ENCODE measurements around a stretch of chr7.

DNA sequence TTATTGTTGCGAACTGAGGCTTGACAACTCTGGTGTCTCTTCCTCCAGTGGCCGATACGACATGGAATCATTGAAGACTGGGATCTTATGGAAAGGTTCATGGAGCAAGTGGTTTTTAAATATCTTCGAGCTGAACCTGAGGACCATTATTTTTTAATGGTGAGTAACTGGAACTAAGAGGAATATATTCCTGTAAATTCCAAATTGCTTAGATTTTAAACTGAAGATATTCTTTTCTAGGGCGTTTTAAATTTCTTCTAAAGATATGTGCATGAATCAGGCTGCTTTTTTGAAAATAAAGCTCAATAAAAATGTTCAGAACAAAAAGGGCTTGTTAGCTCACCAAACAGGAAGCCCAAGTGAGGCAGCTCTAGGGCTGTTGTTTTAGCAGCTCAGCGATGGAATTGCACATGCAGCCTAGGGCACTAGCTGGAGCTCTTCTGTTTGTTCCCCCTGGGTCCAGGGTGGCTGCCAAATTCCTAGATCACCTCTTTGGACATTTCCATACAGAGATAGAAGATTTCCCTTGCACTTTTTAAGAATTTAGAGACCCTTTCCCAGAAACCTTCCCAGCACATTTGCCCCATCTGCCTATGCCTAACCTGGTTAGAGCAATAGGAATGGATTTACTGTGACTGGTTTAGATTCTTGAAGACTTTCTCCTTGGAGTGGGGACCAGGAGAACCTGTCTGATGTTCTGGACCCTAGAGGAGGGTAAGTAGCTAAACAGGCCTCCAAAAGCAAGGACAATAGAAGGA lies 42.2 kb downstream of the ACTR3B start:
- PRO-cap: no peak

DNA sequence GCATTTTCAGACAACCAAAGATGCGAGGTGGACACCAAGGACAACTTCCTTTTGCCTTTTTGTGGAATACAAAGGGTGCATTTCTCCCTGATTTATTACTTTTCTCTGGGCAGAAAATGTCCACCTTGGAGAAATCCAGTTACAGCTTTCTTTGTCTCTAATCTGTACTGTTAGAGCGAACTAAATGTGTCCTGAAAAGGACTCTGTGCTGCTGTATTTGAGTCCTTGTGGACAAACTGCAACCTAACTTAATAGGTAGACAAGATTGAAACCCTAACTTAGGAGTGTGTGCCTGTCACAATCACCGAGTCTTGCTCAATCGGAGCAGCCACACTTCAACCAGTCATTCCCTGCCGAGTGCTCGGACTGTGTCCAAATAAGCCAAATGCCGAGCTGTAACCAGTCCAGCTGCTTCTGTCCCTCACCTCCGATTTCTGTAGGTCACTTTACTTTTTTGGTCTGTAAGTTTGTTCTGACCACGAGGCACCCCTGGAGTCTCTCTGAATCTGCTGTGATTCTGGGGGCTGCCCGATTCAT lies 139.8 kb downstream of the ACTR3B start:
- PRO-cap: no peak

DNA sequence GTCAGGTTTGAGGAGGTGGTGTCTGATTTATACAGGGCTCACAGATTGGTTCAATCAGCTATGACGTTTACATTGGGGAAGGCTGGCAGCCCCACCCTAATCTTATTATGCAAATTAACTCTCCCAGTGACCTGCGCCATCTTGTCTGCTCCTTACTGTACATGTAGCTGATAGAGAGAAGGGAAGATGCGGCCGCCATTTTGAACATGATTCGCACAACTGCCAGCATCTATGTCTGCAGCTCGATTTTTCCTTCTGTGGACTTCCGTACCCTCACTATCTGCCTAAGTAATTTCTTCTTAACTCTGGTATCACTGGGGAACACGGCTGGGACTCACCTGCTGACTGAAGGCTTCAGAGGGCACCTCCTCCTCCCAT lies 618.9 kb upstream of the DPP6 start:
- PRO-cap: no peak

- PRO-cap: no peak
Observed at GRCh38 chr7:153886745-153887581, 165.2 kb upstream of the DPP6 start.

DNA sequence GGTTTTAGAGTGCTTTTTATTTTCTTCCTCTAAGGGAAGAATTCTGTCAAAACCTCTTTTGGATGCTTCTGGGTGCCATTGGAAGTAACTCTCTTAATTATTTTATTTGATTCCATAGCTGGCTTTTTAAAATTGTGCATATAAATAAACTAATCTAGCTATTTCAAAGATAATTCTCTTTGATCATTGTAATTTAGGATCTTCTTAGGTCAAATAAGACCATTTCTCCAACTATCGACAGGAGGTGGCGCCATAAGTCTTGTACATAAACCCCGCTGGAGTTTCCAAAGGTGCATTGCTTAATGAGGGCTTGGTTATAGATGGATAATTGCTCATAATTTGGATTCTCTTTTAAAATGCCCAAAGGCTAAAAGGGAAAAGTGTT lies 75.5 kb downstream of the PAXIP1 start:
- PRO-cap: no peak

DNA sequence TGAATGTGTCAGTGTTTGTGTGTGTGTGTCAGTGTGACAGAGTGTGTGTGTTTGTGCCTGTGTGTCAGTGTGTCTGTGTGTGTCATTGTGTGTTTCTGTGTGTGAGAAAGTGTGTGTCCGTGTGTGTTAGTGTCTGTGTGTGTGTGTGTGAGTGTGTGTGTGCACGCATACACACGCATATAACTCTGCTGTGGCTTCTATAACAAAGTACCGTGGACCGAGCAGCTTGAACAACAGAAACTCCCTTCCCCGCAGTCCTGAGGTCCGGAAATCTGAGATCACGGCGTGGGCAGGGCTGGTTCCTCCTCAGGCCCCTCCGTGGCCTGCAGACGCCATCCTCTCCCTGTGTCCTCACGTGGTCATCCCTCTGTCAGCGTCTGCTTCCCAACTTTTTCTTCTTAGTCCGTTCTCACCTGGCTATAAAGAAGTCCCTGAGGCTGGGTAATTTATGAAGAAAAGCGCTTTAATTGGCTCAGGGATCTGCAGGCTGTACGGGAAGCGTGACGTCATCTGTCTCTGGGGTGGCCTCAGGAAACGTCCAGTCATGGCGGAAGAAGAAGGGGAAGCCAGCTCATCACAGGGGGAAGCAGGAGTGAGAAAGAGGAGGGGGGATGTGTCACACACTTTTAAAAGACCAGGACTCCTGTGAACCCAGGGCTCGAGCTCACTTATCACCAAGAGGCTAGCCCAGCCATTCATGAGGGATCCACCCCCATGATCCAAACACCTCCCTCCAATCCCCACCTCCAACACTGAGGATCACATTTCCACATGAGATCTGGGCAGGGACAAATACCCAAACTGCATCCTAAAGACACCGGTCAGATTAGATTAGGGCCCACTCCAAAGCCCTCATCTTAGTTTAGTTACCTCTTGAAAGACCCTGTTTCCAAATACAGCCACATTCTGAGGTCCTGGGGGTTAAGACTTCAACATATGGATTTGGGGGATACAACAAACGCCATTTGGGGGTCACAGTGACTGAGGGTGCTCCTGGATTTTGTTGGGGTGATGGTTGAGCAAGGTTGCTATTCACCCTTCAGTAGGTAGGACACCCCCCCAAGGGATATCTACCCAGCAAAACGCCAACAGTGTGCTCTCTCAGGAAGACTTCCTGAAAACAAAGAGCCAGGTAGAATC lies 91.2 kb upstream of the INSIG1 start:
- PRO-cap: no peak

- PRO-cap: bidirectional peak, plus-strand start at chr7:155230523, minus-strand start at chr7:155230247
Observed at GRCh38 chr7:155230102-155230750, 67.5 kb upstream of the INSIG1 start.

- PRO-cap: no peak
Observed at GRCh38 chr7:155253903-155254404, 43.7 kb upstream of the INSIG1 start.

DNA sequence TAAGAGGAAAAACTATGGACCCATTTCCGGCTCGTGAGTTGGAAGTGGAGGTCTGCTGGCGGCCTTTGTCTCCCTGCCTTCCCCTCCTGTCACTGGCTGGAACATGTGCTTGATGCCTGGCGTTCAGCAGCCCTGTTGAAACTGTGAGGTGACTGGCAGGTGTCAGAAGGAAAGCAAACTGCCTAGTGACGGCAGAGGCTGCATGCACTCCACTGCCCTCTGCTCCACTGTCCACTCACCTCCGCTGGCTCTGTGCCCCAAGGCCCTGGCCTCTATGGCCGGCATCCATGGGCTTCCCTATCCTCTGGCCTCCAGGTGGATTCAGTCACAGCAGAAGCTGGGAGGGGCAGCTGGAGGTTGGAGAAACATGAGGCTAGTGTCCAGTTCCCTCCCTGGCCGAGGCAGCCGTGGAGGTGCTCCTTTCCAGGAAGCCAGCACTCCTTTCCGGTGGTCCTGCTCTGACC lies 31.3 kb upstream of the INSIG1 start:
- PRO-cap: no peak

GRCh38 chr7:155282772-155283148 lies 14.9 kb upstream of the INSIG1 start:
- PRO-cap: no peak

DNA sequence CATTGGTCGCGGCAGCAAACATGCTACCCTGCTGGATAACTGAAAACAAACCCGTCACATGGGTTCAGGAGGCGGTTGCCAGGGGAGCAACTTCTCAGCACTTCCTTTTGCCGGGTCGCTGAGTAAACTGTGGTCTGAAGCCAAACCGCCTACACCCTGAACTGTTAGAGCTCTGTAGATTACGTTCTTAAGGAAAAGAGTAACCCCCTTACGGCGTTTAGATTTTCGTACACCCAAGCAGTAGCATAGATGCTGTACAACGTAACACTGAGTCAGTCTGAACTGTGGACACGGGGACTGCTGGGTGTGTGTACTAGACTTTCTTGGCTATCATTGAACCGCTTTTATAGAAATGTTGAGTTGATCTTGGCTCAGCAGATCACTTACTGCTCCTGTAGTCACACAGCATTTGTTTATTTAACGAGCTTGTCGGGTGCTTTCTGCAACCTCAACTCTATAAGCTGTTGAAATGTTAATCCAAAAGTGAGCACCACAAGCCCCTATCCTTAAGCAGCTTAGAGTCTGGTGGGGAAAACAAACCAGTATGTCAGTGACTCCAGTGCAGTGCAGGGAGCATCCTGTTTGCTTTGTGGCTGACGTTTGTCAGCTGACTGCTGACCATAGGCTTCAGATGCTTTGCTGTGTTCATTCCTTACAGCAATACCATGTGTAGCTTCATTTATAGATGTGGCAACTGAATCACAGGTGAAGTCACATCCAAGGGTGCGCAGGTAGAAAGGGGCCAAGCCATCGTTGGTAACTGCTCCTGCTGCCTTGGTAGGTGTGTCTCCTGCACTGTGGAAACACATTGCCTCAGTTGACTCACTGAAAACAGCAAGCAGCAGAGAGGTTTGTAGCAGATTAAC lies 1.6 kb downstream of the INSIG1 start:
- PRO-cap: bidirectional peak, plus-strand start at position 125 of the sequence, minus-strand start outside the sequence

GRCh38 chr7:155307909-155308235 lies 10.2 kb downstream of the INSIG1 start:
- PRO-cap: no peak

- PRO-cap: no peak
Observed at GRCh38 chr7:155309123-155309972, 11.7 kb downstream of the INSIG1 start.

DNA sequence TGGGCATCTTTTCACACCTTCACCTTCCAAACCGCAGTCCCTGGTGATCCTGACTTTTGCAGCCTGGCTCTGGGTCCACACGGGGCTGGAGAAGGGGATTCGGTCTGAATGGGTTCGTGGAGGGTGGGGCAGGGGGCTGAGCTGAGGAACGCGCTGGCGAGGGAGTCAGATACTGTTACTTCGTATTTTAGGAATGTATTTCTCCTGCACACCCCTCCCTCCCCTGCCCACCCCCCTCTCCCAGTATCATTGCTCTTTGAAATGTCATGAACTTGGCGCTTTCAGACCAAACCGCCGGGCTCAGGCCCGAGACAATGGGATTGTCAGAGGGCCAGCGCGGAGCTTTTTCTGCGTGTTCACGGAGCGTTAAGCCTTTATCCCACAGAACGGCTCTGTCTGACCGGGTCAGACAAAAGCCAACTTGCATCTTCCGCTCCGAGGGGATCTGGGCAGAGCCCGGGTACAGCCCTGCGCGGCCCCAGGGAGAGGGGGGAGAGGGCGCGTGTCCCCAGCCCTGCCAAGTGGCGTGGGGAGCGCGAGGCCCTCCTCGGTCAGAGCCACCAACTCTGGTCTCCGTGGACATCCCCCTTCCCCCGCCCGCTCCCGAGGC lies 76.7 kb upstream of the EN2 start:
- PRO-cap: no peak

- PRO-cap: no peak
Observed at GRCh38 chr7:155594942-155595493, 48.7 kb upstream of the CNPY1 start.

DNA sequence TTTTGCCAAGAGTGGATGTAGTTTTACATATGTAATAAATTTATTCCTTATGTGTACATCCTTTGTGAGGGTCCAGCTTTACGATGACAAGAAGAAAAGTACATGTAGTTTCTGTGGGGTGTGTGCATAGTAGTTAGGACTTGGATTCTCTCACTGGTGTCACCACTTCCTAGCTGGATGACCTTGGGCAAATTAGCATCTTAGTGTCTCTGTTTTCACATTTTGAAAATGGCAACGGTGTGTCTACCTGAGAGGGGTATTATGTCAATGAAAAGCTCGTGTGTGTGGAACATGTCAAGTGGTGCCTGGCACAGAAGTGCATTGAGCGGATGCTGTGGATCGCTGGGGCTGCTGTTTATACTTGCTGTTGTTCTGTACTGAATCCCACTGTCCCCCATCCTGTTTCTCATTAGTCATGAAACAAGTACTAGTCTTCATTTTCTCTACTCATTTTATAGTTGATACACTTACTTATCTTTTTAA lies 26.0 kb downstream of the RBM33 start:
- PRO-cap: no peak

GRCh38 chr7:155732579-155733048 lies 79.6 kb downstream of the SHH start:
- PRO-cap: no peak

DNA sequence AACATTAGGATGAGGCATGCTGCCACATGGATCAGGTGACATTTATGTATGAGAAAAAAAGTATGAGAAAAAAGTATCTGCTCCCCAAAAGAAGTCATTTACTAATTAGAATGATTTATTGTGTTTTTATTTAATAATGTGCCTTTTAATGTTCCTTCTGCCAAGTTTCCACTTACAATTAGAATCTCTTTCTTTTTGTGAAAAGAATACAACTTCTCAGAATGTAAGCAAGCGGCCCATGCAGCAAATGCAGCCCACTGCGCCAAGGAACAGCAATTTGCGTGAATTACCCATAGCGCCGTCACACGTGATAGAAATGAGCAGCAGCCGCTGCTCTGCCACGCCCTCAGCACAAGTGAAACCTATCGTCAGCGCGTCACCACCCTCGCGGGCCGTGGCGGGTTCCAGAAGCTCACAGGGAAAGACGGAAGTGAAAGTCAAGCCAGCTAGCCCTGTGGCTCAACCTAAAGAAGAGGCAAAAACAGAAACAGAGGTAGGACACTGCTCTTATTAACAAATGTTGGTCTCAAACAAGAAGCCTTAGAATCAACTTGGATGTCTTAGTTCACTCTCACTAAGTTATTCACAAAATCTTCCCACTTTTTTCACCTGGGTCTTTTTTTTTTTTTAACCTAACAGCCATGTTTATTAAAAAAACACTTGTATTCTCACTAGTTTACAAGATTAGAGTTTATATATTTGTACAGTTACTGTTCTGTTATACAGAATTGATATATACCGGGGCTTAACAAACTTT lies 70.5 kb downstream of the SHH start:
- PRO-cap: no peak

DNA sequence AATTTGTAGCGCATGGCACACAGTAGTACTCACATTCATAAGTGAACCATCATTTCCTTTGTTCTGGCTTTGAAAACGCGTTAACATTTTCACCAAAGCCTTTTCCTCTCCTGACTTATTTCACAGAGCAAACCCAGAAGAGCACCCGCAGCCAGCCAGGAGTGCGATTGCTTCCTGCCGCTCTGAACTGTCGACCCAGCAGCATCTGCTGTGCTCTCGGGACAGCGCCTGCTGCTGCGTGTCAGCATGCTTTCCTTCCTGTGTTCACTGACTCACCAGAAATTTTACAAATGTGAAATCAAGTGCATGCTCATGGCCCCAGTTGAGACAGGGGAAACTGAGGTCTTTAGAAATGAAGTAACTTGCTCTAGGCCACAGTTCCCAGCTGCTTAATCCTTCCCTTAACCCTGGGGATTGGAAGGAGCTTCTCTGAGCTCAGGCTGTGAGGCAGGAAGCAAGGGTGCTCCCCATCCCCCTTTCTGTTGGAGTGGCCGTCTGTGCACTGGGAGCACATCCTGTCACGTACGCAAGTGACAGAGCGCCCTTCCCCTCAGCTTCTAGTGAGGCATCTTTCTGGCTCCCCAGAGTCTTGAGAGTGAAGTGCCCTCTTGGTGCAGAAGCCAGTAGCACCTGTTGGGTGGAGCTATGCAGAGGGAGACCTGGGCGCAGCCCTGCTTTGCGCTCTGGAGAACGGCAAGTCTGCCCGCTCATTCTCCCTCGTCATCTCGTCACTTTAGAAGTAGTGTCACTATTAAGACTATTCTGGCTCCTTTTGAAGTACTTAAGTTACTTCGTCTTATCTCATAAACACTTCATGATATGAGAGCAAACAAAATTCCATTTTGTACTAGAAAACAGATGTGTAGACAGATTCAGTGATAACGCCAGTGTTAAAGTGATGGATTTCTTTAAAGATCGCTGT lies 47.9 kb downstream of the SHH start:
- PRO-cap: no peak

GRCh38 chr7:155808879-155809354 lies 3.3 kb downstream of the SHH start:
- PRO-cap: bidirectional peak, plus-strand start at chr7:155809235, minus-strand start at chr7:155809138